Right cardiac atrium (tissue), 1 donor: ENCODE measurements around a stretch of chr12.

- PRO-cap, result no peak
These were observed 750 bp downstream of the SLC6A15 start for GRCh38 chr12:84911603-84912494.

DNA sequence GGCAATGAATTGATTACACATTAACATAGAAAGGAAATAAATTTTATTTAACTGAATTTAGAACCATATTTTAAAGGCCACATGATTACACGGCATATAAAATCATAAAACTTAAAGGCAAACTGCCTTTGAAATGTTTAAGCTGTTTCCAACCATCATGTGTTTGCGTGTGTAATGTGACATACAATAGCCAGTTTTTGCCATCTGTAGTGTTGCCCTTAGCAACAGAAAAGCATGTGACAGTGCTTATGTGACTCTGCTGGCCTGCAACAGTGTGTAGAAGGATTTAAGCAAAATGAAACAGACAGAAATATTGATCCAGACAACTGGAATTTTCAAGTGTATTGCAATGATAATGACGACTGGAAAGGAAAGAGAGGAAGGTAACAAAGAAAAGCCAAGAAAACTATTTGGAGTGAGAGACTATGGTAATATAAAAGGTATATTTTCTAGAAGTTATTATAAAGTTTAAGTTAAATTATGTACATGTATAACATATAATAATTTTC, 49.5 kb downstream of the TSPAN19 start:
- PRO-cap, result no peak

- PRO-cap, result no peak
These were observed 528 bp downstream of the LRRIQ1 start for GRCh38 chr12:85036729-85037029.

- PRO-cap, result no peak
These were observed 1.7 kb upstream of the ALX1 start for GRCh38 chr12:85278366-85278697.

- PRO-cap, result no peak
These were observed 213.3 kb downstream of the C12orf50 start for GRCh38 chr12:87815787-87816353.

DNA sequence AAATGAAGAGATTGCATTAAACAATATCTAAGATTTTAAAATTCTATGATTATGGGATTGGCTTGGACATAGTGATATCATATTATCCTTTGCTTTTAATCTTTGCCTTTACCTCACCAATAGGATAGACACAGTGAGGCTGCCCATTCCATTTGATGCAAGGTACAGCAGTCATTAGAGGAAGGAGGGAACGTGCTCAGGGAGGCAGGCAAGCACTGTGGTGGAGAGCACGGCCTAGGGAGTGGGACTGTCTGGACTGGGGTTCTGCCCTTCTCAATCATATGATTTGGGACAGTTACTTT, 154.9 kb downstream of the KITLG start:
- PRO-cap, result no peak

DNA sequence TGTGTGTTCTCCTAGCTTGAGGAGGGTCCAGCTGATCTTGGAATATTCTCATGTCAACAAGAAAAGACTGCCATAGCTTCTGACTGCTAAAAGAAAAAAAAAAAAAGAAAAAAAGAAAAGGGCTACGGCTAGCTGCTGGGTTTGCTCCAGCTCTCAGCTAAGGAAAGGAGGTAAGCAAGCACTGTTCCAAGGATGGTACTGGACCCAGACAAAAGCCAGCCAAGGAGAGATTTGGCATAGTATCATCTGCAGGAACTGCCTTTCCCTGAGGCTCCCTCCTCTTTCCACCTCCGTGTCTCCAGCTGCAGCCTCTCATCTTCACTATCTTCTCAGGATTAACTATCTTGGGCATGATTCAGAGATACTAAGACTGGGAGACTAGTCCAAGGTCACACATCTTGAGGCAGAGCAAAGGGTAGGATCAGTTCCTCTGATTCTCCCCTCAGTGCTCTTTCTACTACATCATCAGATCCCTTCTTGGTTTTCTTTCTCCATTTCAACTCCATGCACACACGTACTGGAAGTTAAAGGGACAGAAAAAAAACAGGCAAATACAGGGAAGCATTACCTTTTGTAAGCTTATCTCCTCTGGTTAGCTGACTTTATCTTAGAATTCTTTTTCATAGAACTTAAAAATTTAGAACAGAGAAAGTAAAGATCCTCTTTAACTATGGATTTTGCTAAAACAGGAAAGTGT, 5.9 kb downstream of the KITLG start:
- PRO-cap, result no peak

DNA sequence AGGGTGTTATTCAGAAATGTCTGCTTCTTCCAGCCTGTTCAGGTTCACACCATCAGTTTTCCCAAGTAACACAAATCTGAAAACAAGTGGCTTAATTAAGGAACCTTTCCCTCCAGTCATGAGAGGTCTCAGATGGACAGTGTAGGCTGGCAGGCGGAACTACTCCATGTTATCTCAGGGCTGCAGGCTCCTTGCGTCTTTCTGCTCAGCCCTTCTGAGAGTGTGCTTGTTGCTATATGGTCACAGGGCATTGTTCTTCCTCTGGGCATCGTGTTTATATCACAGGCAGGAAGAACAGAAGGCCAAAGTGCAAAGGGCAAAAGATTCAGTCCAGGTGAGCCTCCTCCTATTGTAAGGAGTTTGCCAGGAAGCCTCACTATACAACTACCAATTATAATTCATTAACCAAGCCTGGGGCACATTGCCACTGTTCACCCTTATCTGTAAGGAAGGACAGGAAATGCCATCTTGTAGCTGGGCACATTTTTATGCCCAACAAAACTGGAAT, 195.4 kb upstream of the KITLG start:
- PRO-cap, result no peak

DNA sequence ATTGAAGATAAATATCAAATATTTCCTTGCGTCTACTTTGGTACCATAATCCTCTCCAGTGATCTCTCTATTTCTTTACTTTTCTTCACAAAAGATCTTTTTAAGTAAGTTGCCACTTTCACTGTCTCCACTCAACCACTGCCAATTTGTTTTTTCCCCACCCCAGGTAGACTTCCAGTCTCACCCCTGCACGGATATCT, 345.5 kb upstream of the KITLG start:
- PRO-cap, result no peak

- PRO-cap, result no peak
These were observed 265.0 kb downstream of the DUSP6 start for GRCh38 chr12:89087249-89087665.

DNA sequence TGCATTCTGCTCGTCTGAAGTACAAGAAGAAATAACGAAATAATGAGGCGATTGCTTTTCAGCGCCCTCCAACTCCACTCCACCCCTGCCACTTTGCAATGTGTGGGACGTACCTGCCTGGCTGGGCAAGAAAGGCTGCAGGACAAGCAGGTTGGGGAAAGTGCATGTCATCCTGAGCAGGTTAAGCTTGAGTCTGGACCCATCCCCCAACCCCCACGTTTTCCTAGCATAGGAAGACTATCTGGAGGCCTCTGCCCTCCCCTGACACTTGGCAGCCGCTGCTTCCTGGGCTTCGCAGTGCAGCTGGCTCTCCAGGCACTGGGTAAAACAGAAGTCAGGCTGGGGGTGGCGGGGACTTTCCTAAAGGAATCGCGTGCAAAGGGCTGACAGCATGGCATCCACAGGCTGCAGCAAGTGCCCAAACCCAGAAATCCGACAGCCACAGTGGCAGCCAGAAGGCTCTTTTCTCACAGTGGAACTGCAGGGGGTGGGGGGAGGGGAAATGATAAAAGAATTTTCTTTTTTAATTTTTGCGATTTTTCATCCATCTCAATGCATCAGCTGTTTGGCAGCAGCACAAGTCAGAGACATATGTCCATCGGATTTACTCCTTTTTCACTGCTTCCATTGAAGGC, 253.5 kb downstream of the DUSP6 start:
- PRO-cap, result no peak

- PRO-cap, result no peak
These were observed 191.7 kb downstream of the DUSP6 start for GRCh38 chr12:89160492-89161206.

- PRO-cap, result no peak
These were observed 159.8 kb downstream of the DUSP6 start for GRCh38 chr12:89192447-89192957.

GRCh38 chr12:89346744-89347207, 5.5 kb downstream of the DUSP6 start:
- PRO-cap, result no peak

- PRO-cap, result bidirectional peak, plus-strand start at chr12:89353048, minus-strand start at chr12:89352497; unidirectional peak, plus-strand start at chr12:89353304; bidirectional peak, plus-strand start at chr12:89353503, minus-strand start at chr12:89353408; bidirectional peak, plus-strand start at chr12:89353732, minus-strand start at chr12:89353675
These were observed 862 bp upstream of the DUSP6 start for GRCh38 chr12:89352833-89353893.

GRCh38 chr12:89377908-89378390, 25.6 kb upstream of the DUSP6 start:
- PRO-cap, result no peak

DNA sequence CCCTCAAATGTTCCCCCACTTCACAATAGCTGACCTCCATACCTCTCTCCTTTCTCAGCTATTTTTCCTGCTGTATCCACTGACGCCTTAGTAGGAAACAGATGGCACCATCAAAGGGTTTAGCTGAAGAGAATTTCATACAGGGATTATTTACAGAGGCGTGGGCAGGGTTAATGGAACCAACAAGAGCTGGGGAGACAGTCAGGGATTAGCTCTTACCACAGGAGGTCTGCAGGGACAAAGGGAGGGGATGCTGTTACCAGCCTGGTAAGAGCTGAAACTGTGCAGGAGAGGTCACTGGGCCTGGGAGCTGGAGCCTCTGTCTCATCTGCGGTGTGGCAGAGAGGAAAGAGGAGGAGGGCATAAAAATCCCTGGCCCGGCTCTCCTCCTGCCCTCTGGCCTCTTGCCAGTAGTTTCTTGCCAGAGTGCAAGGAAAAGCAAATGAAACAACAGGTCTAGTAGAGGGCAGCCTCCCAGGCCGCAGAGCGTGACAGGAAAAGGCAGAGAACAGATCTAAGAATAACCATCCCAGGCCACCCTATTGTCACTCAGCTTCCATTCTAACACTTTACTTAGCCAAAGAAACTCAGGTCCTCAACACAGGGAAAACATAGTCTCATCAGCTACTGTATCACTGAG, 18.9 kb upstream of the POC1B start:
- PRO-cap, result no peak

DNA sequence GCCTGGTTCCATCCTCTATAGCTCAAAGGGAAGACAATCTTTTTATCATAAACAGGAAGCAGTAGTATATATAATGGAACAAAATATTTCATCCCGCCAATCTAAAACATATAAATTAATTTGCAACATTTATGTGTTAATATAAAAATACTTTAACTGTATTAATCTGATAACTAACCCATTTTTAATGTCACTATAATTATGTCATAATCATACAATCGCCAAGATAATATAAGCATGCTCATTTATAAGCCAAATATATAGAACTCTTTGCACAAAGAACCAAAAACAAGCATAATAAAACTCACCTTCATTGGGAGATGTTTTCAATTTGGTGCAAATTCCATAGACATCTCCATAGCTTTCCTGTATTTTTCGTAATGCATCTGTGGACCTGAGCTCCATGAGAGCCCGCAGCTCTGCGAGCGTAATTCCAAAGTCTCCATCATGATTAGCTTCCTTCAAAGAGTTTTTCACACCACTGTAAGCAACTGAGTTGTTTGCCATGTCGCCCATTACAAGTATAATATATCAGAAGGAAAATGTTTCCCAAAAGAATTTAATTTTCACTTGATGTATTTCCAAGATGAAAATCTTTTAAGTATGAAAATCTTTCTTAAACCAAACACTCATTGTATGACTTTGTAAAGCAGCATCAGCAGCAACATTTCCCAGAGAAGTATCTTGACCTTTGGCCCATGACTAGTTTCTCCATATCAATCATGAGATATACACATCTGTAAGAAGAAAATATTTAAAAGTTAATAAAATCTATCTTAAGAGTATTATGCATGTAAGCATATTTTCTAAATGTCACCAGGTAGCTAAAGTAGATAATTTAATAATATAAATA, 53.0 kb downstream of the ATP2B1 start:
- PRO-cap, result no peak

DNA sequence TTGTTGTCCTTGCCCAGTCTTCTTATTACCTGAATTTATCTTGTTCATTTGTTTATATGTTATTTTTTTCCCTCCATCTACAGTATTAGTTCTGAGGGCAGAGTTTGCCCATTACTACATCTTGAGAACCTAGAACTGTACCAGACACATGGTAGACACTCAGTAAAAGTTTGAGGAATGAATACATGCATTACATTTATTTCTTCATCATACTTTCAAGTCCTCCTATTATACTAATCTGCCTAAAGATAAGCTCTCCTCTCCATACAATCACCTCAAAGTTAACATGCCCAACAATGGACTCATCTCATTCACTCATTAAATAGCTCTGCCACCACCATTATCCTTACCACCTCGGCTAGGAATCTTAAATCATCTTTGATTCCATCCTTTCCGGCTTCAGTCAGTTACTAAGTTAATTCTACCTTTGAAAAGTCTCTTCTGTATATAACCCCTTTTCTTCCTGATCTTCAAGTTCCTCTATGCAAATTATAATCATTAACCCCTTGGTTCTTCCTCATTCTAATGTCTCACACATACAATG, 51.8 kb downstream of the ATP2B1 start:
- PRO-cap, result no peak

DNA sequence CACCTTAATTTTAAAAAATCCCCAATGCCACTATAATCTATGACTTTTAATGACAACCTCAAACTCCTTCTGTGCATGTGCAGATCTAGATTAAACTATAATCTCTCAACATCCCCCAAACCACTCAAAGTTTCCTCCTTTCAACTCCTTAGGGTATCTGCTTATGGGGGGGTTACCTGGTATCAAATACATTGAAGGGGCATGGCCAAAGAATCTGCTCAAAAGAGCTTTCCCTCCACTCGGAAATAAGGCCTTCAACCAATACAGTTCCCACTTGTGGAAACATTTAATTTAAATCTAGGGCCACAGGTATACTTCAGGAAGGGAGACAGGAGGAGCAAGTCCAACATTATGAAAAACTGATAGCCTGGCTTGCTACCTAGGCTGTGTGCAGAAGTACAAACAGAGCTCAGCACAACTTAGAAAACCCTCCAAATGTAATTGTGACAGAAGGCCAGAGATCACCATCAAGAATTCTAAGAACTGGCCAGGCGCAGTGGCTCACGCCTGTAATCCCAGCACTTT, 14.3 kb downstream of the ATP2B1 start:
- PRO-cap, result no peak